ENCODE results near the genes SH2D1A and ZDHHC9.

DNA sequence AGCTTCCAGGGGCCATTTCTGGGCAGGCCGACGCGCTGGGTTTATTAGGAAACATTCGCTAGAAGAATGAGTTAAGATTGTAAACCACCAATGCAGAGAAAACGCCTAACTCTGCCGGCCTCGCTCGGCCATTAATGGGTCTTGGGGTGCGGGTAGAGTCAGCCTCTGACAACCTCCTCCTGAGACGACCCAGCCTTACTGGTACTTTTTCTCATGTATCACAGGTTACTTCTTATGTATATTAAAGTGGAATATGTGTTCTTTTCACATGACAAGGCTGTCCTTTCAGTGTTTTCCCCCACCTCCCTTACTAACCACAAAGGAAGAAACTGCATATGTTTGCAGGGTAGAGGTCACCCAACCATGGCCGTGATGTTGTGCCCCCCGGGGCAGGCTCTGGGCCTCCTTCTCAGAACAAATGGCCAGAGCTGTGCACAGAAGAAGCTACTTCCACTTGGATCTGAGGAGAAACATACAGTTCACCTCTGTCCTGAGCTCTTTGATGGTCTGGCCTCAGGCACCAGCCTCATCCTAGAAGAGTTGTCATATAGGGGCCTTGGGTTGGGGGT is 1.6 kb downstream of the SOWAHD start:
- PRO-cap, 2 experiments, result no peak in any of the 2 experiments

DNA sequence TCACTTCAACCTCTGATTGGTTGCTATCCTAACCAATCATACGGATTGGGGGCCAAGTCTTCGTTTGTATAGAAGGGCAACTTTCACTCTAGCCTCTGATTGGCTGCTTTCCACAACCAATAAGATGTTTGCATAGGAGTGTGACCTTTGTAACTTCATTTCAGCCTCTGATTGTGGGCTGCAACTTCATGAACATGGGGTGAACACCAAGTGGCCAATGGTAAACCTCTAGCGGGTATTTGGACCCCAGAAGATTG is 9.7 kb upstream of the AKAP14 start:
- PRO-cap, 2 experiments, result no peak in any of the 2 experiments

GRCh38 chrX:120544348-120544915 is 16.3 kb downstream of the CUL4B start:
- PRO-cap, 2 experiments, result no peak in any of the 2 experiments

DNA sequence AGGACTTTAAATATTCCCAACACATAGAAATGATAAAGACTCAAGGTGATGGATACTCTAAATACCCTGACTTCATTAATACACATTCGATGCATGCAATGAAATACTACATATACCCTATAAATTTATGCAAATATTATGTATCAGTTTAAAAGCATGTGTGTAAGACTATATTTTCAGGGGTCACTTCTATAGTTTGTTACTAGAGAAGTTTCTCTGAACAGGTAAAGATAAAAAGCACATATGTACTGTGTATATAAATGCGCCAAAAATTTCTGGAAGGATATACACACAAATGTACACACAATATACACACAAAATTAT is 14.7 kb upstream of the MCTS1 start:
- PRO-cap, 2 experiments, result no peak in any of the 2 experiments

DNA sequence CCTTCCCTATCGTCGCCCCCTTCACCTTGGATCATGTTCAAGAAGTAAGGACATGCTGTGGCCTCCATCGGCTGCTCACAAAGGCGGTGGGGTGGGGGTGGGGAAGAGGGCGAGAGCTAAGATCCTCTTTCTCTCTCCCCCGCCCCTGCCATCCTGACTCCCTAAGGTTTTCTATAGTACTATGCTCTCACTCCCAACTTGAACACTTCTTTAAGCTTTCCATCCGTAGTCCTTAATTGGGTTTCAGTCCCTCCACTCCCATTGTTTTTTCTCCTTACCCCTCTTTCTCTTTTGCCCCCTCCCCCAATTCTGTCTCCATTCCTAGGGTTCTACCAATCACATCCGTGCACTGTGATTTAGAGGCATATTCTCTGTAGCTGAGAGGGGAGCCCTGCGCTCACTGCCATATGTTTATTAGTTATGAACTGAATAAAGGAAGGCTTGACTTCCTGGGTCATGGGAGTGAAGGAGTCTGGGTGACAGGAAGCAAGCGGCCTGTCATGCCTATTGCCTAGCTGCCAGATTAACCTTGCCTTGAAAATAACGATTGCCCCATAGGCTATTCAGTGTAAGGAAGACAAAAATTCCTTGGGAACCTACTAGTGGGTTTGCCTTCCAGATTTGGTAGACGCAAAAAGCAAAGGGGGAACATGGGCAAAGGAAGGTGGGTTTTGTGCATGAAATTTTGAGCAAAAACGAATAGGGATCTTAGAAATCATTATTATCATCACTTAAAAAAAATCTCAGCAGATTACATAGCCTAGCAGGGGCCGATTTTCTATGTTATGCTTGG is 499 bp downstream of the MCTS1 start:
- PRO-cap, 2 experiments, result peak in 1 of 2 experiments; most common plus-strand start position 457 of the sequence (in 1); most common minus-strand start position 416 of the sequence (in 1)

DNA sequence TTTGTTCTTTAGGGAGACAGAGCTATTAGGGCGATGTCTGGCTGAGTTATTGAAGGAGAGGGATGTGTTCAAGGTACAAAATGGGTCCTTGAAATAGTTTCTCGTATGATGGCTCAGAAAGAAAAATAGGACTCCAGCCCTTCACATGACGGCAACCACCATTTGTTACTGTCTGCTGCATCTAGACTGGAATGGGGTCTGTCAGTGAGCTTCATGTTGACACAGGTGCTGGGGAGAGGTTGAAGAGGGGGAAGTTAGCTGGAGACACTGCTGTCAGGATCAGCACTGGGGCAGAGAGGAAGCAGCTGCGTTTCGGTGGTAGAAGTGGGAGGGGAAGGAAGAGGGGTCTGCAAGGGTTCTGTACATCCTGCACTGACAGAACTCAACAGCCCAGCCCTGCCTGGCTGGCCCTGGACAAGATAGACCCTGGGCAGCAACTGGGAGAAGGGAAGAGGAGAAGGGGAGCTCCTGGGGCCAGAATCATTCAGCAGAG is 119.3 kb upstream of the C1GALT1C1 start:
- PRO-cap, 2 experiments, result no peak in any of the 2 experiments

GRCh38 chrX:123676767-123677395 is 56.0 kb downstream of the THOC2 start:
- PRO-cap, 2 experiments, result no peak in any of the 2 experiments

DNA sequence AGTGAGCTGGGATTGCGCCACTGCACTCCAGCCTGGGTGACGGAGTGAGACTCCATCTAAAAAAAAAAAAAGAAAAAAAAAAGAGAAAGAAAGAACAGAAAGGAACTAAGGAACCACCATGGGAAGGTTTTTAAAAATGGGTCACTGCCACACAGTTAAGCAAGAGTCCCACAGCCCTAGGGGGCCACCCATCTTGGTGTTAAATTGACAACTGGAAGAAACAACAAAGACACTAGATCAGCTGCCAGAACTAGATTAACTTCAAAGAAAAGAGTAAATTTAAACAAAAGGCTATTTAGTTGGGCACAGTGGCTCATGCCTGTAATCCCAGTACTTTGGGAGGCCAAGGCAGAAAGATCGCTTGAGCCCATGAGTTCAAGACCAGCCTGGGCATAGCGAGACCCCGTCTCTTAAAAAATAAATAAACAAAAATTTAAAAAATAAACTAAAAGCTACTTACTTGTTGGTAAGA is 38.3 kb downstream of the THOC2 start:
- PRO-cap, 2 experiments, result no peak in any of the 2 experiments

DNA sequence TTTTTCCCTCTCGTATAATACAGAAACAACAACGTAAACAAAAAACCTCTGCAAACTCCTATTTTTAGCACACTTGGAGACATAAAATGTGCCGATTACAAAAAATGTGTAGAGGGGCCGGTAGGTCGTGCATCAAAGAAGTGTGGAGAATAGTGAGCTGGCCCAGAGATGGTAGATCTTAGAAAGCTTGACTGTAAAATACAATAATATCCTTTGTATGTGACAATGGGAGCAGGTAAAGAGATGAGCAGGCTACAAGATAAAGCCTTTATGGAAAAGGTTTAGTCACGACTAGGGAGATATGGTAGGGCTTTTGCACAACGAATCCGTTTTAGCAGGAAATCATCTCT is 33.4 kb downstream of the STAG2 start:
- PRO-cap, 2 experiments, result no peak in any of the 2 experiments

DNA sequence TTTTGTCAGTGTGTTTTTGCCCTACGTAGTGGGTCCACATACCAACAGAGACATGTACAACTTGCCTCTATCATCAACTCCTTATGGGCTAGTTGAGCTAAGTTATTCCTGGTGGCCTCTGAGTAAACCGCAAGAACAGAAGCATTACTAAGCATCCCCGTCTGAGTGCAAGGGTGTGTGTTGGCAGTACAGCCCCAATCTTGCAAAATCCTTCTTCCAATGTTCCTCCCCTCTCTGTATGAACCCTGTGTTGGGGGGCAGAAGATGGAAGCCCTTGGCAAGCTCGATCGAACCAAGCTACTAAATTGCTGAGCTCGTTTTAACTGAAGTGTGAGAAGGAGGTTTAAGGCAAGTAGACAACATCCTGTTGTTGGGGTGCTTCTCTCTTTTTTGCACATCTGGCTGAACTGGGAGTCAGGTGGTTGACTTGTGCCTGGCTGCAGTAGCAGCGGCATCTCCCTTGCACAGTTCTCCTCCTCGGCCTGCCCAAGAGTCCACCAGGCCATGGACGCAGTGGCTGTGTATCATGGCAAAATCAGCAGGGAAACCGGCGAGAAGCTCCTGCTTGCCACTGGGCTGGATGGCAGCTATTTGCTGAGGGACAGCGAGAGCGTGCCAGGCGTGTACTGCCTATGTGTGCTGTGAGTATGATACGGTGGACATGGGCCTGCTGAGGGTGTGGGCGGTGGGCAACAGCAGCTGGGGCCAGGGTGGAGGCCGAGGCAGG is at the start of gene SH2D1A:
SH2D1A (plus strand) TSS at position 425 of the 727 bp plus-strand sequence.
- PRO-cap, 2 experiments, result peak in 2 of 2 experiments; most common plus-strand start position 425 of the sequence (in 2); most common minus-strand start position 302 of the sequence (in 1)

- PRO-cap, 2 experiments, result no peak in any of the 2 experiments
Observed at GRCh38 chrX:125203101-125203481, 116.6 kb upstream of the TEX13C start.

GRCh38 chrX:129619057-129619496 is 35.7 kb downstream of the APLN start:
- PRO-cap, 2 experiments, result no peak in any of the 2 experiments

DNA sequence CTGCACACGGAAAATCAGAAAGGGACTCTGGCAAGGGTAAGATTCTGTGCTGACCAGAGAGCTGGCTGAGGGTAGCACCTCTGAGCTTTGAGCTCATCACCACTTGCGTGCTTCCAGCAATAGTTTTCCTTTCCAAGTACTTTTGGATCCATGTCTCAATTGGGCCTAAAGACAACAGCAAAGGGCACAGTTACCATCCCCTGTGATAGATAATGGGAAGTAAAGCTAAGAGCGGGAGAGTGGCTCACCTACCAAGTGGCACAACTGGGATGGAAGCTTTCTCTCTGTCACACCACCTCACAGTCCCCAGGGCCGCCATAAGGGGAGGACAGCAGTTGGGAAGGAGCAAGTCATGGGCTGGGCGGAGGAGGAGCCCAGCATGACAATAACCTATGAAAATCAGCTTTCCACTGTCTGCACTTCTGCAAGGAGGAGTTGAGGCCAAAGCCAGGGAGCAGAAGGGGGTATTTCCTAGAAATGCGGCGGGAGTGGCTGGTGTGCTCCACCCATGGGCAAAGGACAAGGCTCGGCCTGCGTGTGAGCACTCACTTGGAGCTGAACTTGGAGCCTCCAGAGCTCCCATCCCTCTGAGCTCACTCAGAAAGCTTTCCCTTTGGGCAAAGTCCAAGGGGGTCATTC is 18.7 kb downstream of the APLN start:
- PRO-cap, 2 experiments, result no peak in any of the 2 experiments

- PRO-cap, 2 experiments, result peak in 1 of 2 experiments; most common plus-strand start chrX:129654144 (in 1)
Observed at GRCh38 chrX:129653622-129654271, 1.0 kb downstream of the APLN start.

GRCh38 chrX:129769285-129769994 is 10.3 kb upstream of the SASH3 start:
- PRO-cap, 2 experiments, result no peak in any of the 2 experiments

GRCh38 chrX:129781045-129781782 is 1.5 kb downstream of the SASH3 start:
- PRO-cap, 2 experiments, result peak in 1 of 2 experiments; most common plus-strand start chrX:129781566 (in 1); most common minus-strand start chrX:129781338 (in 1)

DNA sequence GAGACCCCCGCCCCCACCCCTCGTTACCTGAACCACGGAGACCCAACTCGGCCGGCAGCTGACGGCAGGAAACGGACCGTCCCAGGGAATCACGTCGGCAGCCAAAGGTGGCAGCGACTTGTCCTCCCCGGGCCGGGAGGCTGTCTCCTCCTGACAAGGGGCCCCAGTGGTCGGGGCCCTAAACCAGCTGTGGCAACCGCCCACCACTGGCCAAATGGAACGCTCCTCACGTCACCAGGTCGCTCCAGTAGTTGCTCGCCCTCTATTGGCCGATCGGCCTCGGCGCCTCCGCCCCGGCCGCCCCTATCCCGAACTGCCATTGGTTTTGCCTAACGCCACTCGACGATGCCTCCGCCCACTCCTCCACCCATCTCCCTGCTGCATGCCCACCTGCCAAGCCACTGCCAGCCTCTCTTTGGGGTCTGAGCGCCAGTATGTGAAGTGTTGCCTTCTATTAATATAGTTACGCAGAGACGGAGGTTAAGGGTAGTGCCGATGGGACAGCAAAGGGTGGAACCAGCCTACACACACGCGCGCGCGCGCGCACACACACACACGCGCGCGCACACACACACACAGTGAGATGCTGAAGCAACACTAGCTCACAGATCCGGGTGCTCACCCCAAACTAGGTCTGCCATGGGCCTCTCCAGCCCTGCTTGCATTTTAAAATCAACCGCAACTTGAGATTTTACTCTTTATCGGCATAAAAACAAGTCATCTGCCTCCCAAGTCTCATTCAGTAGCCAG is at the start of gene ZDHHC9:
ZDHHC9 (minus strand) TSS at position 218 of the 750 bp plus-strand sequence.
- PRO-cap, 2 experiments, result peak in 2 of 2 experiments; most common plus-strand start position 358 of the sequence (in 1); most common minus-strand start position 215 of the sequence (in 2)

GRCh38 chrX:129979067-129979564 is 3.3 kb upstream of the BCORL1 start:
- PRO-cap, 2 experiments, result no peak in any of the 2 experiments

DNA sequence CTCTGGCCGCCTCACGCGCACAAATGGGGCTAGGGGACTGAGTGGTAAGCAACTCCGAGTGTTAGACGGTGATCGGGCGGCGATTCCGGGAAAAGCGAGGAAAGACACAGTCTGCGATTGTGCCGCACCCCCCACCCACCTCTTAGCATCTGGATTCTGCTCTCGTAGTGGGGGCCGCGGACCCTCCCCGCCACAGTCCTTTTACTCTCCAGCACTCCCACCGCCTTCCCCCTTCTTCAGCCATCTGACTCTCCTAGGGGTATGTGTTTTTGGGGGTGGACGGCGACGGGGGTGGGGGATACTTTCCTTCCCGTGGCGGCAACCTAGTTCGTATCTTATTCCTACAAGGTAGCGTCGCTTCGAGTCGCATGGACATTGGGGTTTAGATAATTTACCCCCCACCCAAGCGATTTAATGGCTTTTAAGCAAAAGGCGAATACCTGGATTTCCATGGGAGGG is 1.3 kb upstream of the BCORL1 start:
- PRO-cap, 2 experiments, result no peak in any of the 2 experiments

GRCh38 chrX:130015760-130016365 is 33.4 kb downstream of the BCORL1 start:
- PRO-cap, 2 experiments, result no peak in any of the 2 experiments

Measured in Metastatic Liver Carcinoma in the Lung (tissue), 2 donors.